Right common carotid artery plus branches (tissue), 1 donor: ENCODE measurements around a stretch of chr20.

- PRO-cap = no peak
Observed at GRCh38 chr20:2771716-2772048, 28.7 kb downstream of the CPXM1 start.

DNA sequence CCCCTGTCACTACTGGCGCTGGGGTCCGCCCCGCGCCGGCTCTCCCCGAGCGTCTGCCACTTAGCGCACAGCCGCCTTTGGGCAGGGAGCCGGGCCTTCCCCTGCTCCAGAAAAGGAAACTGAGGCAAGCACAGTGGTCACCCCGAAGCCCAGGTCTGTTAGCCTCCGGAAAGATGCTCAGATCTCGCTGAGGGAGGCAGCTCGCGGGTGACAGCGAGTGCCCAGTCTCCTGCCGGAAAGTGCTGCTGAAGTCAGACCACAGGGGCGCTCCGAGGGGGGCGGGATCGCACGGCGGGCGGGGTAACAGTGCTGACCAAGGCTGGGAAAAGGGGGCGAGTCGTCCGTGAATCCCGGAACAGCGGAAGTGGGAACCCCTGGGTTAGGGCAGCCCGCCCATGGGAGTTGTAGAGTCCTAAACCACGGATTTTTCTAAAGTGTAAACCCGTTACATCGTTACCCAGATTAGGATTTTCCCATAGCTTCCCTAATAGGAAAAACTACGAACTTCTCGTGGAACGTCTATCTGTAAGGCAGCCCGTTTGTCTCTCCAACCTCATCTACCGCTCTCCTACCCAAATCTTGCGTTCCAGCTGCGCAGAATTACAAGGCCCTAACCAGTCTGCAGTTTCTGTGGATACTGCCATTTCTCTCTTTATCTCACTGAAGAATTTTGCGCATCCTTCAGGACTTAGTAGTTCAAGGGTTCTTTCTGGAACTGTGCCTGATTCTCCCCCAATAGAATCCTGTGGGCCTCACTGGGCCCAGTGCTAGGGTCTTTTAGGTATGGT, 554 bp downstream of the VPS16 start:
- PRO-cap = no peak

DNA sequence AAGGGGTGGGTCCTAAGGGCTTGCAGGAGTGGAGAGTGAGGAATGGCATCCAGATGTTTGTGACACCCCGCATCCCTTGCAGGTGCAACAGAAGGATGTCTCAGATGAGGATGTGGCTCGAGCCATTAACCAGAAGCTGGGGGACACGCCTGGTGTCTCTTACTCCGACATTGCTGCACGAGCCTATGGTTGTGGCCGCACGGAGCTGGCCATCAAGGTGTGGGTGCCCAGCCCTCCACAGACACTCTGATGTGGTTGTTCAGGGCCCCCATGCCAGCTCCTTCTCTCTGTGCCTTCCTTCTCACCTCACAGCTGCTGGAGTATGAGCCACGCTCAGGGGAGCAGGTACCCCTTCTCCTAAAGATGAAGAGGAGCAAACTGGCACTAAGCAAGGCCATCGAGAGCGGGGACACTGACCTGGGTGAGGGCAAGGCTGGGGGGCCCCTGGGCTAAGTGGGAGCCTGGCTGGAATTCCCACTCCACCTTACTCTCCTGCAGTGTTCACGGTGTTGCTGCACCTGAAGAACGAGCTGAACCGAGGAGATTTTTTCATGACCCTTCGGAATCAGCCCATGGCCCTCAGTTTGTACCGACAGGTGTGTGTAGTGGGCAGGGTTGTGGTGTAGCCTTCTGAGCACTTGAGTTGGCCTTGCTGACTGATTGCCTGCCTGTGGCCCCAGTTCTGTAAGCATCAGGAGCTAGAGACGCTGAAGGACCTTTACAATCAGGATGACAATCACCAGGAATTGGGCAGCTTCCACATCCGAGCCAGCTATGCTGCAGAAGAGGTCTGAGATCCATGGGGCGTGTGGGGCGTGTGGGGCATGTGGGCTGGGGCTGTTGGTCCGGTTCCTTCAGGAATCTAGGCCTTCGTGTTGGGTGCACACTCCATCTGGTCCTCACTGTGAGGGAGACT, 9.2 kb upstream of the PTPRA start:
- PRO-cap = no peak

DNA sequence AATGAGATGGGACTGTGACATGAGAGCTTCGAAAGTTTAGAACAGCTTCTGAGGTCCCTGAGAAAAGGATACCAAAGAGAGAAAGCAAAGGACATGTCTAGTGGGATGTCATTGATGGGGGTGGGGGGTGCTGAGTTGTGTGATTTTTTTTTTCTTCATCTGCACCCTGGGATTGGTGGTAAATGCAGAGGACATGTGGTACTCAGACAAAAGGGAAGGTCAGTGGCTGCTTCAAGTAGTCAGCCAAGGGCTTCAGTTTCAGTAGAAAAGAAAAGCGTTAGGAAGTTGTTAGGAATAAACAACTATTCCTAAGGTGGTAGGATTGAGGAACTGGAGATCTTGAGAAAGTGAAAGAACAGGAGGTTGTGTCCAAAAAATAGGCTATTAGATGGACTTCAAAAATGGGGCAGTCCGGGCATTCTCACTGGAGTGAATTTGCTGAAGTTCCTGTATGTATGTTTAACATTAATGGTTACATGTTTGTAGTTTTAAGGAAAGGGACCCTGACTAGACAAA, 34.2 kb upstream of the GNRH2 start:
- PRO-cap = no peak

- PRO-cap = no peak
Observed at GRCh38 chr20:3020999-3021588, 22.3 kb upstream of the GNRH2 start.

- PRO-cap = no peak
Observed at GRCh38 chr20:3166734-3167157, 6.6 kb downstream of the LZTS3 start.

- PRO-cap = no peak
Observed at GRCh38 chr20:3248649-3249054, 9.7 kb upstream of the SLC4A11 start.

- PRO-cap = no peak
Observed at GRCh38 chr20:3340080-3340898, 67.2 kb downstream of the DNAAF9 start.

DNA sequence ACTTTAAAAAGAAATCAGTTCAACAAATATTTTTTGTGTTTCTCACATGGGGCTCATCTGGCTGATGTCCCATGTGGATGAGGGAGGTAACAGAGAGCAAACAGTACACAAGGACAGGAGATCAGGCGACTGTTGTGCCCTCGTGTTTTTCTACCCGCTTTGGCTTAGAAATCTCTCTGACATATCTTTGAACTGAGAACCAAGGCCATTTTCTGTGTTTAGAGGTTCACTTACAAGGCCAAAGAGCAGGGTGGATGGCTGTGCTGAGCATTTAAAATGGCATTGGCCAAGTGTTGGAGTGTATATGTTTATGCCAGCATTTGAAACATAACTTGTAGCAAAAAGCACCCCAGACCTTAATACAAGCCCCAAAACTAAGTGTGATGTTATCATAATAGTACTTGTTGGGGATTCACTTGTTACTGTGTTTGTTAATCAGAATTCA, 71.0 kb downstream of the ATRN start:
- PRO-cap = no peak

- PRO-cap = no peak
Observed at GRCh38 chr20:3595505-3596010, 67.6 kb downstream of the GFRA4 start.

DNA sequence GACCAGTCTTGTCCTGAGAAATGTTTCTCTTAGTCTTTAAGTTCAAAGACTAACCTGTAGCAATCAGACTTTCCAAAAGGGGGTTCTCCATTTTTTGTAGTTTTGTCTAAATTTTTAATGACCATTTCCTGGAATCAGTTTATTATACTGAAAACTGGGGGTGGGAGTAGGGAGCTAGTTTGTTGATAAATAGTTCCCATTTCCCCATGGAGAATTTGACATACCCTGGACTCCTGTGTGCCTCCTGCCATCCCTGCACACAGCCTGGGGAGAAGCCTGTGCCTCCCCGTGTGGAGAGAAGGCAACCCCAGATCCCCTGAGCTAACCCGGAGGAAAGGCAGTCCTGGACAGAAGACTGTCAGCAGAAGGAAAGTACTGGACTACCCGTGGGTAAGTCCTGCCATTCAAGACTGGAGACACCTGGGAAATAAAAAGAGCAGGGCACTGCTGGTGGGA, 13.5 kb downstream of the GFRA4 start:
- PRO-cap = no peak

GRCh38 chr20:3652901-3653272, 10.3 kb downstream of the GFRA4 start:
- PRO-cap = unidirectional peak, plus-strand start at chr20:3653041

DNA sequence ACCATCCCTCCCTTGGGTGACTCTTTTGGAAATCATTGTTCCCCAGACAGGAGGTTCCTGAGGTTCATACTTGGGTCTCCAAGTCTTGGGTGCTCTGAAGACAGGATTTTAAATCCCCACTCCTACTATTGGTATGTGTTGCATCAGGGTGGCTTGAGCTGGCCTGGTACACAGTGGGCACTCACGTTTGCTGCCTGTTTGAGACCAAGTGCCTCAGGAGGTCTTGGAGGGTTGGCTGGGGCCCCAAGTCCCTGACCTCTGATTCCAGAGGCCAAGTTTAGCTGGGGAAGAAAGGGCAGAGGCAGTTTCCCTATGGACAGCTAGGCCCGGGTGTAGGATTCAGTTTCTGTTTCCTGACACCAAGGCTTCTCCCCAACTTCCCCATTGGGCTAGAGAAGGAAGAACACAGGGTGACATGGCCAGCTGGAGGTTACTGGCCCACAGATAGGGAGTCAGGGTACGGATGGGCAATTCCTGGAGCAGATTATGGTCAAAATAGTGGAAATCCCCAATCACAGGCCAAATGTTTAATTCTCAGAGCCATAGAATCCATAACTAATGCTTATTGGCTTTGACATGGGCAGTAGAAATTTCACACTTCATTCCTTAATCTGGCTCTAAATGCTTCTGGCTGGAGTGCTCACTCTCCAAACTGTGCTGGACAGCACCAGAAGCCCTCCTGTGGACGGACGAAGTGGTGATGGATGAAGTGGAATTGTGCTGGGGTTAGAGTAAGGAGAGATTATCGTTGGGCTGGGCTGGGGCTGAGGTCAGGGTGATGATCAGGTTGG, 1.1 kb downstream of the SIGLEC1 start:
- PRO-cap = no peak

DNA sequence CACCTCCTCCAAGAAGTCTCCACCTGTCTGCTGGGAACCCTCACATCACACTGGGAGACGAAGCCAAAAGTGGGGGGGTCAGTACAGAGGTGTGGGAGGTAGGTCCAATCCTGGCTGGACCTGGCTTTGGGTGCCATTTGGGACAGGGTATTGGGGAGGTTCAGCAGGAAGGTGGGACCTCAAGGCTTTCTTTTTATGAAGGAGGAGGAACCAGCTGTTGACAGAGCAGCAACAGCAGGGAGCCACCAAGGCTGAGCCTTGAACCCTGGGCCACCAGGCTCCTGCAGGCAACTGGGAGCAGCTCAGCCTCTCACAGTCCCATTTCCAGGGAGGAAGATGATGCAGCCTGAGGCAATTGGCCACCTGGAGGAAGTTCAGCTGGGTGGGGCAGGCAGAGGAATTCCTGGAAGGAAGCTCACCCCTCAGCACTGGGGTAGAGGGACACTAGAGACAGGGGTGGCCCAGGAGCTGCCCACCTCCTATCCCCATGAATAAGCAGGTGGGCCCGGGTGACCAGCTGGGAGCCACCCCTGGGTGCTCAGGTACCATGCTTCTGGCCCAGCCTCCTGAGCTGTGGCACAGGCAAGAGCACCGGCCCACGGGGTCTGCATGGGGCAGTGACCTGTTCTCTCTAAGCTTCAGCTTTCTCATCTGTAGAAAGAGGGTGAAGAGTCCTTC, 3.7 kb upstream of the HSPA12B start:
- PRO-cap = no peak

- PRO-cap = no peak
Observed at GRCh38 chr20:3753283-3753655, 14.3 kb downstream of the ADISSP start.

DNA sequence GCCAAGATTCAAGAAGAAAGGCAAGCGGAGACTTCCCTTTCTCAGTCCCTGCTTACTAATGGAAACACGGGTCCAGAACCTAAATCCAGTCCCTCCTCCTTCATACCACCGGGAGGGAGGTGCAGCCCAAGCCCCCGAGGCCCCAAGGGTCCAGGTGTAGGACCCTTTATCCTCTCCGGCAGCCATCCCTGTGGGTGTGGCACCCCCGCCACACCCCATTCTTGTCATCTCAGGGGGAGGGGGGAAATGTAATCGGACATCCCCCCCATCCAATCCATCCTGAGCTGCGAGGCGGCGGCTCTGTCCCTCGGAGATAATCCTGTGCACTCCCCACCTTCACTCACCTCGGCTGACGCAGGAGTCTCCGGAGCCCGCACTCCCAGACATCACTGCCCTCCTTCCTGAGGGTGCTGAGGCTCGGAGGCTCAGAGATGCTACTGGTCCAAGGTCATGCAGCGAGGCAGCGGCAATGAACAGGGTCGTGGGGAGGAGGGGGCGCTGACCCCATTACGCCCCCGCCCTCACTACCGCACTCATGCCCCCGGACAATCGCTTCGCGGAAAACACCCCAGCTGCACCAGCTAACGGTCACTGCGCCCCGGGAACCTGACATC, 581 bp downstream of the ADISSP start:
- PRO-cap = no peak

- PRO-cap = no peak
Observed at GRCh38 chr20:3797232-3798157, 1.4 kb downstream of the CDC25B start.

GRCh38 chr20:3811400-3812350, 8.7 kb upstream of the AP5S1 start:
- PRO-cap = unidirectional peak, minus-strand start at chr20:3811540; bidirectional peak, plus-strand start at chr20:3812106, minus-strand start at chr20:3811780

- PRO-cap = no peak
Observed at GRCh38 chr20:3875059-3875802, 14.0 kb upstream of the PANK2 start.

GRCh38 chr20:4012680-4013170, 2.6 kb downstream of the RNF24 start:
- PRO-cap = unidirectional peak, plus-strand start at chr20:4012851